ENCODE measurements around a stretch of chr10.

GRCh38 chr10:86453040-86454126 is 68.2 kb downstream of the WAPL start:
- PRO-cap, 10 experiments: no peak in any of the 10 experiments

DNA sequence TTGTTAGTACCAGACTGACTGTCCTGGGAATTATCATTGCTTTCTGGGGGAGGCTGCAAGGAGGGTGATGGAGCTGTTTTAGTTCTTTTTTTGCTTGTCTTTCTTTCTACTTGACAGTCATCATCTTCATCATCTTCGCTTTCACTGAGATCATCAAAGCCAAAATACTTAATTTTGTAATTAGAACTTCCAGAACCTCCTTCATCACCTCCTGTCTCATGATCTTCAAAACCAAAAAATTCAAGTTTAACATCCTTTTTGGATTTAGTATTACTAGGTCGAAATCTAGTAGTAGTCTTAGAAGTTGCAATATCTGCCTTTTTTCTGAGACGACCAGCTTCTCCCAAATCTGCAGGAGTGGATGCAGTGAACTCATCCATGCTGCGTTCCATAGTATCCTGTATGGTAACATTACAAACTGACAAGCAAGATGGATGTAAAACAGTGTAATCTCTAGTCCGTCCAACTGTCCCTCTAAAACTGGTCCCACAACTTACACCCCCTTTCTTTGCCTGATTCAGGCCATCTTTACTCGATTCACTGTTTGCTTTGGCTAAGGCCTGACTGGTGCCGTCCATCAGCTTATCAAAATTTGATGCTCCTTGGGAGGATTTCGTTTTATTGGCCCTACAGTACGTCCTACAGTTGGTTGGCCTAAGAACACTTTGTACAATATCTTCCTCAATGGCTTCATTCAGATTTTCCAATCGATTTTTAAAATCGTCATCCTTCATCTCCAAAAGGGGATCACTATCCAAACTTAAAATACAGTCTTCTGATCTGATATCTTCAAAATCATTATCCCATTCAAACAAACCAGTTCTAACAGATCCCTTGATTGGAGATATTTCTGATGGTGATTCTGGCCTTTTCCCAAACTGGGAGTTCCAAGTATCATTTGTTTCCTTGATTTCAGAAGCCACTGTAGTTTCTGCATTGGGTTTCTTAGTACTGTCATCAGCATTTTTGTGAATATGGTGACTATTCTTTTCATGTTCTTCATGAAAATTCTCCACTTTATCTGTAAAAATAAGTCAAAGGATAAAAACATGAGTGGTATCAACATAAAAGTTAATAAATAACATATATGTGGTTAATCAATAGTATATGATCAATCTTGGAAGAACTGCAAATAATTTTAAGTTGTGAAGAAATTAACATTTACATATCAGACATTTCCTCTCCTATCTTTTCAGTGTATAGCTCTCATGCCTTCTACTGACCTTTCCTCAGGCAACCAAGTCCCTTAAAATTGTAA is 21.4 kb downstream of the WAPL start:
- PRO-cap, 10 experiments: no peak in any of the 10 experiments

- PRO-cap, 10 experiments: no peak in any of the 10 experiments
These were observed 16.0 kb downstream of the LDB3 start for GRCh38 chr10:86684192-86684796.

DNA sequence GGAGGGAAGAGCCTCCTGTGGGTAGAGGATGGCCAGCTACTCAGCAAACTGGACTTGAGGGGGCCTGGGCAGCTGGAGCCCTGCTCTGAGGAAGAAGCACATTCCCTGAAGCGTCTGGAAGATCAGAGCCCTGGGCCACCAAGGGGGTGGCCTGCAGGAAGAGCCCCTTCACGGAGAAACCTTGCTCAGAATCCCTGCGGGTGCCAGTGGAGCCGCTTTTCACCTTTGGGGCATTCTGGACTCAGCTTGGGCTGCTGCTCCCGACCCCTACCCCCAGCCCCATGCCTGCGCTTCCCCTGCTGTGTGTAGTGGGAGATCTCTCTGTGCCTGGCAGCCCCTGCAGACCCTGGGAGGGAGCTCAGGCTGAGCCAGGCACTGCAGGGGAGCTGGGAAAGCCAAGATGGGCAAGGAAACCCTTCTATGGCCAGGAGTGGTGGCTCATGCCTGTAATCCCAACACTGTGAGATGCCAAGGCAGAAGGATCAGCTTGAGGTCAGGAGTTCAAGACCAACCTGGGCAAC is 17.9 kb downstream of the LDB3 start:
- PRO-cap, 10 experiments: no peak in any of the 10 experiments

DNA sequence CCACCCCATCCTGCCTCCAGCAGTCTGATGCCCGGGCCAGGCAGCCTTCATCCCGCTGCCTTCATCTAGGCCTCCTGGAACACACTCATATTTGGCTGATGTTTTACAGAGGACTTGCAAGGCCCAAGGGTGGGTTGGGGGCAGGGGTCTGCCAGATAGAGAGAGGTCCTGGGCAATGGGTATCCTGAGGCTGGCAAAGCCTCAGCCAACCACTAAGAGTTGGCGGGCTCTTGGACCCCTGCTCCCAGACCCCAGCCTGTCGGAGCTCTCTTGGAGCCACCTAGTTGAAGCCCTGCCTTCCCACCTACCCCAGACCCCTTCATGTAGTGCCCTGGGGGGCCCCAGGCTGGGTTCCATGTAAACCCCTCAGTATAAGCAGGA is 32.8 kb downstream of the LDB3 start:
- PRO-cap, 10 experiments: no peak in any of the 10 experiments

DNA sequence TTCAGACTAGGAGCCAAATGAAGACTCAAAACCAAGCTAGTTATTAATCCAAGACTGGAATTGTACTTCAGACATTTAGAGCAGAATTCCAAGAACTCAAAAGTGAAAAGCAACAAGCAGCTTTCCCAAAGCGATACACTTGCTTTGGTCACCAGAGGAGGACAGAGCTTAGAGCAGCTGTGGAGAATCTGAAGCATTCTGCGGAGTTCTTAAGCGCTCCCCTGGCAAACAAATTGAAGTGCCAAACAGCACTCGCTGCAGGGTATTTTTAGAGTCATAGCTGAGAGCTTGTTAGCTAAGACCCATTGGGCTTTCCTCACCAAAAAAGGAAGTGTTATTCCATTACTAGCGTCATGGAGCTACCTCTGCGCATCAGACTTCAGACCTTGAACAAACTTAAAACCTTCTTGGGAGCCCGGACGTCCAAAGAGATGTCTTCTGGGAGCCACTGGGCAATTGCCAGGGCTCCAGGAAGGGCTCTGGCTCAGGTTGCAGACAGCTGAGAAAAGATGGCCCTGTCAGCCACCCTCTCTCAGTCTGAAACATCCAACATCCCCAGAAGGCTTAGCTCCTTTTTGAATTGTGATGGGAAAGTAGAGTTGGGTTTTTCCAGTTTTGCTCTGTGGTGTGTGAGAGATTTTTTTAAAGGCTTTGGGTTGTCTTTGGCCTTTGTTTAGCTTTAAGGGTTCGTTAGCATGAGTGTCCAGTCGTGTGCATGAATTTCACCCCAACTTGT is 23.1 kb upstream of the BMPR1A start:
- PRO-cap, 10 experiments: no peak in any of the 10 experiments

GRCh38 chr10:86759024-86759770 is 2.8 kb downstream of the BMPR1A start:
- PRO-cap, 10 experiments: no peak in any of the 10 experiments

DNA sequence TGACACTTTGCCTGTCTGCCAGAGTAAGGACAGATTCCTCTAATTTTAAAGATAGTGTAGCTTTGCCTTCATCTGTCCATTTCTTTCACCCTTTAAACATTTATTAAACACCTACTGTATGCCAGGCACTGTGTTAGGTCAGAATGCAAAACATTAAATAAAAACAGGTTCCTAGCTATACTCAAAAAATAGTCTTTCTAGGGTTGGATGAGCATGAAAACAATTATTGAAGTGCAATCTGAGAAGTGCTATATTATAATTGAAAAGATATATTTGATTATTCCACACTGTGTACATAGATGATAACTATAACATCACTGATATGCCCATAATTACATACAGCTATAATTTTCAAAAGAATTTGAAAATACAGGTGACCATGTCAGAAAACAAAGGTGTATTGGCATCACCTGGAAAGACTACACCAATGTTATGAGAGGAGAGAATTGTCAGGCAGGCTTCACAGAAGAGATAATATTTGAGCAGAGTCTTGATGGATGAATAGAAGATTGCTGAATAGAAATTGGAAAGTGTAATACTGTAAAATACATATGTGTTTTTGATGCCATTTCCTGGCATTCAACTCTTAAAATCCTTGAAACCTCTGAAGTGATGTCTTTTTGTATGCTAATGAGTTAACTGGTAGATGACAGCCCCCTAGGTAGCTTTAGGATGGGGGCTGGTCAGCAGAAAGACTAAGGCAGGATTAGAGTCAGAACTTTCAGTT is 84.8 kb downstream of the BMPR1A start:
- PRO-cap, 10 experiments: no peak in any of the 10 experiments

- PRO-cap, 10 experiments: no peak in any of the 10 experiments
These were observed 1.5 kb downstream of the MMRN2 start for GRCh38 chr10:86955925-86956332.

GRCh38 chr10:86980820-86981538 is 12.7 kb downstream of the ADIRF start:
- PRO-cap, 10 experiments: no peak in any of the 10 experiments

DNA sequence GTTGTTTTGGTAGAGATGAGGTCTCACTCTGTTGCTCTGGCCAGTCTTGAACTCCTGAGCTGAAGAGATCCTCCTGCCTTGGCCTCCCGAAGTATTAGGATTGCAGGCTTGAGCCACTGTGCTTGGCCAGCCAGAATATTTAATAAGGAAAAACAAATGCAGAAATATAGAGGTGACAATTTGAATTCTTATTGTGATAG is 4.3 kb downstream of the PAPSS2 start:
- PRO-cap, 10 experiments: no peak in any of the 10 experiments

- PRO-cap, 10 experiments: no peak in any of the 10 experiments
These were observed 34.4 kb downstream of the PAPSS2 start for GRCh38 chr10:87693995-87694515.

DNA sequence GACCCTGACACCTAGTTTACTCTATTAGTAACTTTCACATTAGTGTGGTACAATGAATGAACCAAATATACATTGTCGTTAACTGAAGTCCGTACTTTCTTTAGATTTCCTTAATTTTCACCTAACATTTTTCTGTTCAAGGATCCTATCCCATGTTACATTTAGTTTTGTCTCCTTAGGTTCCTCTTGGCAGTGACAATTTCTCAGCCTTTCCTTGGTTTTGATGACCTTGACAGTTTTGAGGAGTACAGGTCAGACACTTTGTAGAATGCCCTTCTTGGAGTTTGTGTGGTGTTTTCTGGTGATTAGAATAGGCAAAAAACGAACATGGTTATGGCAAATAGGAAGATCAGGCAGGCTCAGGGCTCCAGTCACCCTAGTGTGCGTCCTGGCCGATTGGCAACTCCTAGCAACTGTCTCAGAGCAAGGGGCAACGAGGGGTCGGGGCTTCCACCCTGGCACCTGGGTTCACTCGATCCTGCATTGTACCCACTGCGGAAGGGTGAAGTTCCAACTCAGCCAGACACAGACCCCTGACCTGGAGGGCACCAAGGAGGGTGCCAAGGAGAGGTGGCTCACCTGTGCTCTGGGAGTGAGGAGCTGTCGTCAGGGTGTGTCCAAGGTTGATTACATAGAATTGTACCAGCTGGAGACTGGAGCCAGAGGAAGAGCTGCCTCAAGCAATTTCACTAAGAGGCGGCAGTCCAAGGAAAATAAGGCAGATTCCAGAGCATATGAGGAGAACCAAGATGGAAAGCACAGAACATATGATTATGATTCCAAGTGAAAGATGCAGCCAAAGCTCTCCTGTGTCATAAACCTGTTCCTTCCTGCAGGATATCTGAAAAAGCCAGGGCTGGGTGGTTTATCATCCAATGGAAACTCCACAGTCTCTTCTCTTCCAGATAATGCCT is 37.5 kb downstream of the PAPSS2 start:
- PRO-cap, 10 experiments: no peak in any of the 10 experiments

DNA sequence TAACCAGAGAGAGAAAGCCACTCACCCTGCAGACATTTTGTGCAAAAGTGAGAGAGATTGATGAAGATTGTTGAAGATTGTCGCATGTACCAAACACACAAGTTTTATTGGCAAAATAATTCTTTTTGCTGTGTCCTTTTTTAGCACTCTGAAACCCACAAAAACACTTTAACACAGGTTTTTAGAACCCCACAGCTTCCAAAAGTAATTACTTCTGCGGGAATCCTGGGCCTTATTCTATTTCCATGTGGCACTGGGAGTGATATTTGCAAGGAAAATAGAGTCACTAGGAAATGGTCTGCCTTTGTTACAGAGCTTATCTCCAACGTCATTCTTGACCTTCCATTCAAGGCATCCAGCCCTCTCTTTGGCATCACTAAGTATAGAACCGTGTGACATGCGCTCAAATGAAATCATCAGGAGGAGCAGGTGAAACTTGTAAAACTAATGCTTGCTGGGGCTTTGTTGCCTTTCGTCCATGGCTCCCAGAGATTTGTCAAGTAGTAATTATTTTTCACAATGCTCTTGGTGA is 73.3 kb downstream of the PAPSS2 start:
- PRO-cap, 10 experiments: no peak in any of the 10 experiments

DNA sequence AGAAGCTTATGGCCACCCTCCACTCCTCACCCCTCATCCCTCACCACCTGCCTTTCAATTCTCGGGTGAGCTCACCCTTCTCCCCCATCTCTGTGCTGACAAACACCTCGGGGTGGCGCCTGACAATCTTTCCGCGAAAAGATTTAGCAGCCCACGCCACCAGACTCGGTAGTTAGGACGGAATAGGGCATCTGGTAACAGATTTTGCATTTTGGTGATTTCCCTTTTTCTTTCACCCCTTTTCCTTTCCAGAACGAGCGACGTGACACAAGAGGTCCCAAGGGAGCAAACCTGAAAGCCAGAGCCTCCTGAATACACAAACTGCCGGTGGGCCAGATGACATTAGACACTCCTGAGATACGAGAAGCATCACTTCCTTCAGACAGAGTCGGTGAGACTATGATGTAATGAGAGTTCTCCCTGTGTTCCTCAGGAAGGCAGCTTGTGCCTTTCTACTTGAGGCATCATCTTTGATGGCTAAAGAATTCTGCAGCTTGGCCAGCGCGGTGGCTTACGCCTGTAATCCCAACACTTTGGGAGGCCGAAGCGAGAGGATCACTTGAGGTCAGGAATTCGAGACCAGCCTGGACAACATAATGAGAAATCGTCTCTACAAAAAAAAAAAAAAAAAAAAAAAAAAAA is 745 bp upstream of the ATAD1 start:
- PRO-cap, 10 experiments: no peak in any of the 10 experiments

DNA sequence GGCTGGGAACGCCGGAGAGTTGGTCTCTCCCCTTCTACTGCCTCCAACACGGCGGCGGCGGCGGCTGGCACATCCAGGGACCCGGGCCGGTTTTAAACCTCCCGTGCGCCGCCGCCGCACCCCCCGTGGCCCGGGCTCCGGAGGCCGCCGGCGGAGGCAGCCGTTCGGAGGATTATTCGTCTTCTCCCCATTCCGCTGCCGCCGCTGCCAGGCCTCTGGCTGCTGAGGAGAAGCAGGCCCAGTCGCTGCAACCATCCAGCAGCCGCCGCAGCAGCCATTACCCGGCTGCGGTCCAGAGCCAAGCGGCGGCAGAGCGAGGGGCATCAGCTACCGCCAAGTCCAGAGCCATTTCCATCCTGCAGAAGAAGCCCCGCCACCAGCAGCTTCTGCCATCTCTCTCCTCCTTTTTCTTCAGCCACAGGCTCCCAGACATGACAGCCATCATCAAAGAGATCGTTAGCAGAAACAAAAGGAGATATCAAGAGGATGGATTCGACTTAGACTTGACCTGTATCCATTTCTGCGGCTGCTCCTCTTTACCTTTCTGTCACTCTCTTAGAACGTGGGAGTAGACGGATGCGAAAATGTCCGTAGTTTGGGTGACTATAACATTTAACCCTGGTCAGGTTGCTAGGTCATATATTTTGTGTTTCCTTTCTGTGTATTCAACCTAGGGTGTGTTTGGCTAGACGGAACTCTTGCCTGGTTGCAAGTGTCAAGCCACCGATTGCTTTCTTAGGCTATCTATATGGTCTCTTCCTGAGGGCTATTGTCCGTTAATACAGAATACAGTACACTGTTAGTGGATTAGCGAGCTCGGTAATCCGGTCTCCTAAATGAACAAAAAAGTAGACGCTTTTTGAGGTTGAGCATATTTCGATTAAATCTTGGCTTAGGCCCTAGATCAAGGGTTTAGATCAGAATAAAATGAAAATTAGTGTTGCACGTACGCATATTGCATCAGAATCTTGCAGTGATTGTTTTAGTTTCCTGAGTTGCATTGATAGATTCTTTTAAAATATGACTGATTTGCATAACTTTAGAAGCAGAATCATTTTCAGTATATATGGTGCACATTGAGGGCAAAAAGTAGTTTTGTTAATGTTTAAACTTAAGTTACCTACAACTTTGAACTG is 982 bp downstream of the PTEN start:
- PRO-cap, 10 experiments: peak in 4 of 10 experiments; most common plus-strand start position 37 of the sequence (in 1); most common minus-strand start position 267 of the sequence (in 1)

DNA sequence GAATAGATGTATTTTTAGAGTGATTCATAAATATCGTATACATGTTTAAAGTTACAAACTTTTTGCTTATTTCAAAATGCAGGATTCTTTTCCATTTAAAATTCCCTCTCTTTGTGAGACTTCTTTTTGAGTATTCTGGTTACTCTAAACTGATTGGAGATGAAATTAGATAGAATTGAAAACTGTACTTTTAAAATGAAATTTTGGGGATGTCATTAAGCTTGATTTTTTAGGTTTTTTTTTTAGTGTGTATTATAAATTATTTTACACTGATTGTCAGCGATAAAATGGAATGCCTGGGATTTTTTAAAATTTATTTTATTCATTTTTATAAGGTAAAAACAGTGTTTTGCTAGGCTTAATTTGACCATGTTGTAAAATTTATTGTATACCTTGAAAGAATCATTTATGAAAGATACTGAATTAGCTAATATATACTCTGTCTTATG is 8.5 kb downstream of the PTEN start:
- PRO-cap, 10 experiments: no peak in any of the 10 experiments

DNA sequence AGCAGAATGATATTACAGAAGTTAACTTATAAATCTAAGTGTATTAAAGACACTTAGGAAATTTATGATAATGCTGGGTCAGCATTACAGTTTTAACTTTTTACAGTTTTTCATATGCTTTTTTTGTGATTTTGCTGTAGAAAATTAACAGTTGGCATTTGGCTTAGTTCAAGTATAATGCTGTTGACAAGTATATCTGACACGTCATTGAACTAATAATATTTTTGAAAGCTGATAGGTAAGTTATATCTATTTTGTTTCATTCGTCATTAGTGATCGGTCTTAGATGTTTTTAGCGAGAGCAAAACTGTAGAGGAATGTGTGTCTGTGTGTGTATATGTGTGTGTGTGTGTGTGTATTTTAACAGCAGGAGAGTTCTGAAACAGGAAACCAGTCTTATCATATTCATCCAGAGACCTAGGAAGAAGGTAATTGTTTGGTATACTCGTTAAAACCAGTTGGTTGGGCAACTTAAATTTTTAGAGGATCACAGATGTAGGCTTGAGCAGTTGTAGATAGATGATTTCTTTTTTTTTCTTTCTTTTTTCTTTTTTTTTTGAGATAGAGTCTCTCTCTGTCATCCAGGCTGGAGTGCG is 15.5 kb downstream of the PTEN start:
- PRO-cap, 10 experiments: no peak in any of the 10 experiments

GRCh38 chr10:87886732-87887300 is 23.4 kb downstream of the PTEN start:
- PRO-cap, 10 experiments: no peak in any of the 10 experiments

GRCh38 chr10:87920251-87920687 is 56.8 kb downstream of the PTEN start:
- PRO-cap, 10 experiments: no peak in any of the 10 experiments

Measured in Metastatic Breast Carcinoma in the Brain (tissue), 10 donors.